HT1080 (cell line): ENCODE measurements around a stretch of chr9.

DNA sequence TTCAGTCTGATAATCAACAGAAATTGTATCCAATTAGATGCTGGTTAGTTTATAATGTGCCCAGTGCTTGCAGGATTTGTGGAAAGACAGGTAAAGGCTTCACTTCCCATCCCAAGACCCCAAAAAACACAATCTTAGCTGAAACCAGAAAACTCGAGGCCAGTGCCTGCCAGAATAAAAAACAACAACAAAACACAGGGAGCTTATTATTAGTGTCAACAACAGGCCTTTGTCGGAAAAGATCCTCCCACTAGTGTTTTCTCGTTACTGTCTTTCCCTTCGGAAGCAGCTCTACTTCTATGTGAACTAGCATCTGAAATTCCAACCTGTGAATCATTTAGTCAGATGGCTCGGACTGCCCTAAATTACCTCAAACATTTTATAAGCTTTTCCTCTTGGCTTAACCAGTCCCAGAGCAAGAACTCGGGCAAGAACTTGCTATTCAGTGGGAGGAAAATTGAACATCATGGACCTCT is 122.2 kb upstream of the GNA14 start:
RAMPAGE:
- cytosol, long total RNA = no peak
- long total RNA = no peak
- nucleus, long total RNA = no peak

RAMPAGE:
- cytosol, long total RNA = no peak
- long total RNA = no peak
- nucleus, long total RNA = no peak
These were observed 139.3 kb downstream of the GNAQ start for GRCh38 chr9:77892171-77892769.

DNA sequence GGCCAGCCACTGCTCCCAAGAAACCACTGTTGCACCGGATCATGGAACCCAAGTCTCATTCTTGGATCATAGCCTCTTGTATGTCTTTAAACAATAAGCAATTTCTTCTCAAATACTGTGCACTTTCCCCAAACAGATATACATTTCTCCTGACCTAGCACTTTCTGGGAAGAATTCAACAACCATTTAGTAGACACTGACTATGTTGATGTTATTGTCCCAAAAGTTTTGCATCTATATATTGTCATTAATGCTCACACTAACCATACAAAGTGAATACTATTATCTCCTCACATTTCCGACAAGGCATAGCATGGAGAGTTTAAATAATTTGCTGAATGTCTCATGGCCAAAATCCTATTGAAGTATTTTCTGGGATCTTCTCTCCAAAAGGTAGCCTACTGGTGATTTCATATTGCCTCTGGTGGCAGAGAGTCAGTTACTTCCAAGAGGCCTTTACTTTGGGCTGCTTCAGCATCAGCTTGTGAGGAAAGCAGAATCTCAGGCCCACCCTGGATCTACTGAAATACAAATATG is 123.2 kb downstream of the GNAQ start:
RAMPAGE:
- cytosol, long total RNA = no peak
- long total RNA = no peak
- nucleus, long total RNA = no peak

GRCh38 chr9:78032794-78033674 is 1.4 kb upstream of the GNAQ start:
RAMPAGE:
- cytosol, long total RNA = no peak
- long total RNA = no peak
- nucleus, long total RNA = no peak

GRCh38 chr9:78200985-78201582 is 34.8 kb upstream of the CEP78 start:
RAMPAGE:
- cytosol, long total RNA = no peak
- long total RNA = no peak
- nucleus, long total RNA = no peak

DNA sequence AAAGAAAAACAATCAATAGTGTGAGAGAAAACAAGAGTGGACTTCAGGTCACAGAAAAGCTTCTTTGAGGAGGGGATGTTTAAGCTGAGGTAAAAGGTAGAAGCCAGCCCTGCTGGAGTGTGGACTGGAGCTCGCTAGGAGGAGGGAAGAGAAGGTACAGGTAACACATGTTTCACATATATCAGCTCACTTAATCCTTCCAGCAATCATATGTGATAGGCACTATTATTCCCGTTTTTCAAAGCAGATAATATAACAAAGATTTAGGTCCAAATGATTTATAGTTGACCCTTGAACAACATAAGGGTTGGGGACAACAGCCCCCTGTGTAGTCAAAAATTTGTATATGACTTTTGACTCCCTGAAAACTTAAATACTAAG is 341.5 kb downstream of the PSAT1 start:
RAMPAGE:
- cytosol, long total RNA = no peak
- long total RNA = no peak
- nucleus, long total RNA = no peak

DNA sequence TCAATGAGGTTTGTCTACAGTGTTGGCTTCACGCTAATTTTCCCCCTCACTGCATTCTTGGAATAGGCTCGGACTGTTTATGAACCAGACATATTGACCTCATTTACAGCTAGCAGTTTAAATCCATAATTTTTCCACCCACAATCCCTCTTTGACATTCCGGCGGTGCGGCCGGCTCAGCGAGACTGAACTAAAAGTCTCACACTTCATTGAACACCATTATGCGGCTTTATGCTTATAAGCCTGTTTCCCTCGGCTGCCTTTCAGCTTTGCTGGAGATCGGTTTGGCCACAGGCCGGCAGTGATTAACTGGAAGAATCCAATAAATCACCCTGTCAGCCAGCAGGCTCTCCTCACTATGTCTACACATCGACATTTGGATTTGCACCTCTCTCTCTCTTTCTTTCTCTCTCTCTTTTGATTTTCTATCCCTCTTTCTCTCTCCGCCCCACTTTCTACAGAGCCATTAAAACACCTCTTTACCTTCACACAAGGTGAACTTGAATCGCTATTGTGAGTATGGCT is 315.0 kb upstream of the TLE4 start:
RAMPAGE:
- cytosol, long total RNA = no peak
- long total RNA = no peak
- nucleus, long total RNA = no peak

DNA sequence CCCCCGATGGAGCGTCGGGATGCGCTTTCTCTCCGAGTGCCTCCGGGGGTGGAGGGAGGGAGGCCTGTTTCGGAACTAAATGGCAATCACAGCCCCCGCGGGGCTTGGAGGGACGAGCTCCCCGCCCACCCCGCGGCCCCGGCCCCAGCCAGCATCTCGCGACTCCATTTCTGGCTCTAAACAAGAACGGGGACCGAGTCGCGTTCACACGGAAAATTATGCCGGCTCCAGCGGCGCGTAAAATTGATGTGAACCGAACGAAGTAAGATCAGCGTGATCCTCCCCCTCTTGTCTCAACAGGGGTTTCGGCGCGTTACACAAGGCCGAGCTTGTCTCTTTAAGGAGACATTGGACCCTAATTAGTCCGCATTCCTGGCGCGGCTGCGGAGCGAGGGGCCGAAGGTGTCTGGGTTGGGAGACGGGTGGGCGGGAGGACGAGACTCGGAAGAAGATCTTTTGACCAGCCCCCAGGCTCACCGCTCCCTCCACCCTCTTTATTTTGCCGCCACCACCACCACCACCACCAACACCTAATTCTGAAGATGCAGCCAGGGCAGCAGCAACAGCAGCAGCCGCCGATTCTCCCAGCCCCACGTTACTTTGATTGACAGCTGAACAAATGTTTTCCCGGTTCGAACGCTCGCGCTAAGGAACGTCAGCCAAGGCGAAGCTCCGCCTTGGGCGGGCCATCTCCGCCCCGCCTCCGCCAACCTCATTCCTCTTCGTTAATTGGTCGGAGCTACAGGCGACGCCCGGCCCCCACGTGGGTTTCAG is 718 bp upstream of the TLE4 start:
RAMPAGE:
- cytosol, long total RNA = no peak
- long total RNA = no peak
- nucleus, long total RNA = no peak

DNA sequence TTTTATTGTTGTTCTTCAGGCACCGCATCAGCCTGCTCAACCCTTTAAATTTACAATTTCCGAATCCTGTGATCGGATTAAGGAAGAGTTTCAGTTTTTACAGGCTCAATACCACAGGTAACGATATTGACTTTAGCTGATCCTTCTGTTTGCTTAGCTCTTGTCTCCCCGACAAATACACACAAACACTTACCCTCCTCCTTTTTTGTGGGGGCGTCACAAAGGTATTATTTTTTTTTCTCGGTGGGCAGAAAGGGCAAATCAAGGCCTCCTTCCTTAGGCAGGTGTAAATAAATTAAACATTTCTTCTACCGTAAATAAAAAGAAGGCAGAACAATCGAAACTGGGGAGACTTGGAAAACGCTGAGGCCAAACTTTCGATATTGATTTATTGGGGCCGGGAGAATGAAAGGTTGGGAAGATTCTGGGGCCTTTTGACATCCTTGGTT is 1.9 kb downstream of the TLE4 start:
RAMPAGE:
- cytosol, long total RNA = no peak
- long total RNA = no peak
- nucleus, long total RNA = no peak

DNA sequence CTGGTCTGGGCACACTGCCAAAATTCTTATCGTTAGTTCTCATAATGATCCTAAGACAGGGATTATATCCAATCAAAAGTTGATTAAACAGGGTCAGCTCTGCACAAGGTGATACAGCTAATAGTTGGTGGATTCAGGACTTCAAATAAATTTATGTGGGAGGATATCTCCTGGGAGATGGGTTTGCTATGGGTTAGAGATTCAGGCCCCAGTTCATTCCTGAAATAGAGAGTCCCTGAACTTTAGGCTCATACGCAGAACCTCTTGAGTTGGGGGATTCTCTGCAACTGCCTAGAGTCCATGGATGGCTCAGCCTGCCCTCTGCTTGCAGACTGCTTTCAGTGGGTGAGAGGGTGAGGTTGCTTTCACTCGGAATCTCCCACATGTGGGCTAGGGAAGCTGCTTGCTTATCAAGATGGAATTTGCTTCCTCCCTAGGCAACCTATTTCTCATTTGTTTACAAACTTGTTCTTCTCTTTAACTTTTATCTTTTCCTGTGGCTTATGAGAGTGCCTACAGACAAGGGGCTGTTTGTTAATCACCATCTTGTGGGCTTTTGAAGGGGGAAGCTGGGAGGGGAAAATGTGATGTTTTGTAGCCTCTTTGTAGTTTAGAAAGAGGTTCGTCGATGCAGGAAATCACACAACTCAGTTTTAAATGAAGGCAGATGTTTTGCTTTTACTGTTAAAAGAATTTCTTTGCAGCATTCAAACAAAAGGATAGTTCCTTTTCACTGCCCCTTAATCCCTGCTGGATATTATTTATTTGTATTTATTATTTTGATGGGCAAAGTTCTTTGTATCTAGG is 10.0 kb downstream of the TLE4 start:
RAMPAGE:
- cytosol, long total RNA = no peak
- long total RNA = no peak
- nucleus, long total RNA = no peak

DNA sequence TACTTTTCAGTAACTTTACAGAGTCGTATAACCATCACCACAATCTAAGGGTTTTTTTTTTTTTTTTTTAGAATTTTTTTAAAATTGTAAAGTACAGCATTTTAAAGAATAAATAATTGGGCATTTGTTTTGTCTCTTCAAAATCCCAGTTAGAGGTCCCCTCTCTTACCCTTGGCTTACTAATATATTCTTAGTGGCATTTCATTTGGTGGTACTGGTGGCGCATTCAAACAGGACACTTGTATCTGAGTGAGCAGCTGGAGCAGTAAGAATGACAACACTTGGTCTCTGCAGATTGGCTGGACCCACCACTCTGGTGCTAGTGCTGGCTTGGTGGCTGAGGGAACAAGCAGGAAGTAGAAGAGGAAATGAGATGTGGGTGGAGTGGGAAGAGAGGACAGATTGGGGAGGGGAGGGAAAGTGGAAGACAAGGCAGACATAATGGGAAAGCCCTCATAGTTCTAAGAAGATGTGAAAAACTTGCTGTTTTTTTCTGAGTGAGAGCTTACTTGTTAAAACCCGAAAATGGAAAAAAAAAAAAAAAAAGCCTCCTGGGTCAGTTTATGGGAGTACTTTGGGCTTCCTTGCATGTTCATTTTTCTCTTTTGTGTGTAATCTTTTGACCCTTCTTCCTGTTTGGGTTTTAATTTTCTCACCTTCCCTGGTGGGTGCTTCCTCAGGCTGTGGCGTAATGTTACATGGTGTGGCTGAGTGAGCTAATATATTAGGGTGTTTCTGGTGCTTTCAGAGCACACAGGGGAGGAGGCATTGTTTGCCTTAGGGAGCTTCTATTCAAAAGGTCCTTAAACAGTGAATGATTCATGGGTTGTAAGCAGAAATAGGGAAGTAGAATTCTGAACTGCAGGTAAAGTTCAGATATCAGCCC is 52.1 kb downstream of the TLE4 start:
RAMPAGE:
- cytosol, long total RNA = no peak
- long total RNA = no peak
- nucleus, long total RNA = no peak

DNA sequence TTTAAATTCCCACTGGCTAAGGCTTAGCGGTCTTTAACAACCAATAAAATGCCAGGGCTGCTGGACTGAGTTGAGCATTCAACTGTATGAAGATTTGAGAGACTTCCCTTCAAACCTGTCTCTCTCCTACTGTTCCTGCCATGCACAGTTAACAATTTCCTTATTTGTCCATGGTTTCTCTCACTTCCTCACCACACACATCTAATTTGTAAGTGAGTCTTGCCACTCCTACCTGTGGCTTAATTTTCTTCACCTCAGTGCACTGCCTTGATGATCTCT is 398.9 kb downstream of the TLE4 start:
RAMPAGE:
- cytosol, long total RNA = no peak
- long total RNA = no peak
- nucleus, long total RNA = no peak

RAMPAGE:
- cytosol, long total RNA = no peak
- long total RNA = no peak
- nucleus, long total RNA = no peak
These were observed 292.8 kb downstream of the TLE1 start for GRCh38 chr9:81396442-81397118.

RAMPAGE:
- cytosol, long total RNA = no peak
- long total RNA = no peak
- nucleus, long total RNA = no peak
These were observed 91.7 kb downstream of the TLE1 start for GRCh38 chr9:81597668-81597946.

DNA sequence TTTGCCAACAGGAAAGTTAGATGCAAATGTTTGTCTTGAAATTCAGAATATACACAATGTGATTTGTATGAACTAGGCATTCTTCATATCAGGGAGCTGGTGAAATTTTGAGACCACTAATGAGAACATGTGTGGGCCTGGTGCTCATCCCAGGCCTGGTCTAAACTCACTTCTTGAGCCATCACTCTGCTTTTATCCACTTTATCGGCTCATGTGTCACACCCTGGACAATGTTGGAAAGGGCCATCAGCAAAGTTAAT is 467.6 kb downstream of the SPATA31D1 start:
RAMPAGE:
- cytosol, long total RNA = no peak
- long total RNA = no peak
- nucleus, long total RNA = no peak

DNA sequence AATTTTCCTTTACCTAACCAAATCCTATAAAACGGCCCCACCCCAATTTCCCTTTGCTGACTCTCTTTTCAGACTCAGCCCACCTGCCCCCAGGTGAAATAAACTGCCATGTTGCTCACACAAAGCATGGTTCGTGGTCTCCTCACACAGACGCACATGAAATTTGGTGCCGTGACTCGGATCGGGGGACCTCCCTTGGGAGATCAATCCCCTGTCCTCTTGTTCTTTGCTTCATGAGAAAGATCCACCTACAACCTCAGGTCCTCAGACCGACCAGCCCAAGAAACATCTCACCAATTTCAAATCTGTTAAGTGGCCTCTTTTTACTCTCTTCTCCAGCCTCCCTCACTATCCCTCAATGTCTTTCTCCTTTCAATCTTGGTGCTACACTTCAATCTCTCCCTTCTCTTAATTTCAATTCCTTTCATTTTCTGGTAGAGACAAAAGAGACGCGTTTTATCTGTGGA is 178.9 kb downstream of the RASEF start:
RAMPAGE:
- cytosol, long total RNA = no peak
- long total RNA = no peak
- nucleus, long total RNA = no peak

GRCh38 chr9:83219603-83220047 is 156.7 kb upstream of the RASEF start:
RAMPAGE:
- cytosol, long total RNA = no peak
- long total RNA = no peak
- nucleus, long total RNA = no peak

GRCh38 chr9:83228670-83229065 is 165.7 kb upstream of the RASEF start:
RAMPAGE:
- cytosol, long total RNA = no peak
- long total RNA = no peak
- nucleus, long total RNA = no peak

RAMPAGE:
- cytosol, long total RNA = no peak
- long total RNA = no peak
- nucleus, long total RNA = no peak
These were observed 203.9 kb upstream of the RASEF start for GRCh38 chr9:83266446-83267656.

DNA sequence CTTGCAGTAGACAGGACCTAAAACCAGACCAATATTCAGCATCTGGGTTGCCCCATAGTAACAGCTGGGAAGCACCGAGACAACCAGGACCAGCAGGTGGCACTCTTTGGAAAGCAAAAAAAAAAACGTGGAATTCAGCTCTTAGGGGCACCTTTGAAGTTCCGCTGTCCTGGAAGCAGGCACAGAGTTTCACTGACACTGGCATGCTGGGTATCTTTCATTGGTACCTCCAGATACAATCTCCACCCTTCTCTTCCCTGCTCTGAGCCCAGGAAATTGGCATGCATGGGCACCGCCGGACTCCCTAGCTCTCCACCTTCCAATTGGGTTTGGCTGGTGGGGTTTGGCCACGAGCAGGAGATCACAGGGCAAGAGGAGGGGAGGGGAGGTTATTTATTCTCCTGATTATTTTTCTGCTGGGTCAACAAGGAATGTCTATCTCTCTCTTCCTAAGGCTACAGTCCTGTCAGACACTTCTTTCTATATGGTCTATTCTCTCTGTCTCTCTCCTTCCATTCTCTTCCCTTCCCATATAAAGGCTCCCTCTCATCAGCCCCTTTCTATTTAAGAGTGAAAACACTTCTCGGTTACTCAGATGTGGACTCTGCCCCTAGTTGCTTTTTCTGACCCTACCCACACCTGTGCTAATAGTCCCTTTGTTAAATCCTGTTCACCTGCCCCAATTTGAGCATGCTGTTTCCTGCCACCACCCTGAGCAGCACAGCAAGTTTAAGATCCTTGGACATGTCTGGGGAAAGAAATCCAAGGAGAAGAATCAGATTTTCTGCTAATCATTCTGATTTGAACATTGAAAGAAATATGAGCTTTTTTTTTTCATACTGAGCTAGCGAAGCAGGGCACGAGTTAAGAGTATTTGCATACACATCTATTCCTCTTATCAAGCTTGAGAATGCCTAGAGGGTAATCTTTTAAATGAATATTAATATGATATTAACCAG is 1.8 kb upstream of the IDNK start:
RAMPAGE:
- cytosol, long total RNA = no peak
- long total RNA = no peak
- nucleus, long total RNA = no peak